H7 (cell line): Measurements from ENCODE around the genes TGFBR1 and ALG2.

DNA sequence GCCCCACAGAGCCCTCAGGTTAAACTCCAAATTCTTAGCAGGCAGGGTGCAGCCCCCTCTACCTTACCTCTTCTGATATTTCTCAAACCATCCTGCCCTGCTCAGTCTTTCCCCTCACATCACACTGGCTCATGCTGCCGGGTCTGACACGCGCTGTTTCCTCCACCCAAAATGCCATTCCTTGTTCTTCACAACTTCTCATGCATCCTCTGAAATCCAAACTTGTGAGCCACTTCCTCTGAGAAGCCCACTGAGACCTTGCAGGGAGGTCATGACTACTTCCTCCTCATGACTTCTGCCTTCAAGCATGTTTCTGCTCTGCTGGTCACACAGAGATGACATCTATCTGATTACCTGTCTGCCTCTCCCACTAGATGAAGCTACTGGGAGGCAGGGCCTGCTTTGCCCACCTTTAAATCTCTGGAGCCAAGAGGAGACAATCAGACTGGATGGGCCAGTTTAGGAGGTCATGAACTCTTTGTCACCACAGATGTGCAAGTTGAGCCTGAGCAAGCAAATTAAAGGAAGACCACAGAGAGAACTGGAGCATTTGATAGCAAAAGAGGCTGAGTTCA lies 119.7 kb upstream of the TBC1D2 start:
- RAMPAGE, long total RNA, result no peak

DNA sequence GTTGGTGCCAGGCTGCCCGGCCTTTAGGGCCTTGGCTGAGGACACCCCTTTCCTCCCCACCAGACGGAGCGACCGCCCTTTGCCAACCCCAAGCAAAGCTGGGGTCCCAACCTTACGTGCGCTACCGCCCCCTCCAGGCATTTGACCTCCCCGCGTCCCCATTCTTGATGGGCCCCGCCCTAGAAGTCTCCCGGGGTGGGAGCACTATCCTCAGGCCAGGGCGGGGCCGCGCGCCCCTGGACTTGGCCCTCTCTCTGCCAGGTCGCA lies 838 bp upstream of the GABBR2 start:
- RAMPAGE, long total RNA, result no peak

- RAMPAGE, long total RNA, result no peak
These were observed at the start of gene TGFBR1 for GRCh38 chr9:99104978-99105767. Gene TGFBR1, plus strand, starts transcription at chr9:99105113.

DNA sequence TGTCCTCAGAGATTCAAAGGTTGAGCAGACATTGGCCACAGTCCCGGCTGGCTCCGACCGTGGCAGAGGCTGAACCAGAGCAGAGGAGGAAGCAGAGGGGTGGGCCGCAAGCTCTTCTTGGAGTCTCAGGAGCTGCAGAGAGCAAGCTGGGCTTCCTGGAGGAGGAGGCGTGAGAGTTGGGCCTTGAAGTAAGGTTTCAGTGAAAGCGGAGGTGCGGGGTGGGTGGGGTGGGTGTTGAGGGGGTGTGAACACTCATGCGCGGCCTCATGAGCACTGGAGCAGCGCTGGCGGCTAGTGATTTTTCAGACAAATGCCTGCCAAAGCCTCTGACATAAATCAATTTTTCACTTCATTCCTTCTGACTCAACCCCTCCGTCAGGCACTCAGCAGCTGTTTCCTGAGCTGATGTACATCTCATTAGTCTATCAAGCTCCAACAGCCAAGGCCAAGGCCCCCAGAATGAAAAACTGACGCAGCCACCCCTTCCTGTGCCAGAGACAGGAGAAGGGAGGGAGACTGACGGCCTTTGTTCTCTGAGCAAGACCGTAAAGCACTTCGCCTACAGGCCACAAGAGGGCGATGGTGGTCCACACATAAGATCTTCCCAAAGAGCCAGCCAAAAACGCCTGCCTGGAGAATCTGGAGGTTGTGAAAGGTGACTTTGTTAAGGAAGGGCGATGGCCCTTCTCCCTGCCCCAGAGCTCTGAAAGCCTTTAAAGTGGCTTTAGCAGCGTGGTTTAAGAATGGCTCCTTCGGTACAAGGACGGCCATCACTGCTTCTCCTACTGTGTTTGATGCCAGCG lies 37.3 kb downstream of the ALG2 start:
- RAMPAGE, long total RNA, result no peak

DNA sequence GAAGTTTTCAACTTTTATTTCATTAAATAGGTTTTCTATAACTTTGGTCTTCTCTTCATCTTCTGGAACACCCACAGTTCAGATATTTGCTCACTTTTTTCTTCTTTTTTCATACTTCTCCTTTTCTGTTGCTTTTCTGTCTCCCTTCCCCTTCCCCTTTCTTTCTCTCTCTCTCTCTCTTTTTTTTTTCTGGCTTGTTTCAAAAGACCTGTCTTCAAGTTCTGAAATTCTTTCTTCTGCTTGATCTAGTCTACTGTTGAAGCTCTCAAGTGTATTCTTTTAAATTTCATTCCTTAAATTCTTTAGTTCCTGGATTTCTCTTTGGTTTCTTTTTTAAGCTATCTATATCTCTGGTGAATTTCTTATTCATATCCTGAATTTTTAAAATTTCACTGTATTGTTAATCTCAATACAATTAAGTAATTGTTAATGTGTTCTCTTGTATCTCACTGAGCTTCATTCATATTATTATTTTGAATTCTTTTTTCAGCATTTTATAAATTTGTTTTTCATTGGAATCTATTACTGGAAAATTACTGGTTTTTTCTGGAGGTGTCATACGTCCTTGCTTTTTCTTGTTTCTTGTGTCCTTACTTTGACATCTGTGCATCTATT lies 11.1 kb downstream of the ALG2 start:
- RAMPAGE, long total RNA, result no peak

DNA sequence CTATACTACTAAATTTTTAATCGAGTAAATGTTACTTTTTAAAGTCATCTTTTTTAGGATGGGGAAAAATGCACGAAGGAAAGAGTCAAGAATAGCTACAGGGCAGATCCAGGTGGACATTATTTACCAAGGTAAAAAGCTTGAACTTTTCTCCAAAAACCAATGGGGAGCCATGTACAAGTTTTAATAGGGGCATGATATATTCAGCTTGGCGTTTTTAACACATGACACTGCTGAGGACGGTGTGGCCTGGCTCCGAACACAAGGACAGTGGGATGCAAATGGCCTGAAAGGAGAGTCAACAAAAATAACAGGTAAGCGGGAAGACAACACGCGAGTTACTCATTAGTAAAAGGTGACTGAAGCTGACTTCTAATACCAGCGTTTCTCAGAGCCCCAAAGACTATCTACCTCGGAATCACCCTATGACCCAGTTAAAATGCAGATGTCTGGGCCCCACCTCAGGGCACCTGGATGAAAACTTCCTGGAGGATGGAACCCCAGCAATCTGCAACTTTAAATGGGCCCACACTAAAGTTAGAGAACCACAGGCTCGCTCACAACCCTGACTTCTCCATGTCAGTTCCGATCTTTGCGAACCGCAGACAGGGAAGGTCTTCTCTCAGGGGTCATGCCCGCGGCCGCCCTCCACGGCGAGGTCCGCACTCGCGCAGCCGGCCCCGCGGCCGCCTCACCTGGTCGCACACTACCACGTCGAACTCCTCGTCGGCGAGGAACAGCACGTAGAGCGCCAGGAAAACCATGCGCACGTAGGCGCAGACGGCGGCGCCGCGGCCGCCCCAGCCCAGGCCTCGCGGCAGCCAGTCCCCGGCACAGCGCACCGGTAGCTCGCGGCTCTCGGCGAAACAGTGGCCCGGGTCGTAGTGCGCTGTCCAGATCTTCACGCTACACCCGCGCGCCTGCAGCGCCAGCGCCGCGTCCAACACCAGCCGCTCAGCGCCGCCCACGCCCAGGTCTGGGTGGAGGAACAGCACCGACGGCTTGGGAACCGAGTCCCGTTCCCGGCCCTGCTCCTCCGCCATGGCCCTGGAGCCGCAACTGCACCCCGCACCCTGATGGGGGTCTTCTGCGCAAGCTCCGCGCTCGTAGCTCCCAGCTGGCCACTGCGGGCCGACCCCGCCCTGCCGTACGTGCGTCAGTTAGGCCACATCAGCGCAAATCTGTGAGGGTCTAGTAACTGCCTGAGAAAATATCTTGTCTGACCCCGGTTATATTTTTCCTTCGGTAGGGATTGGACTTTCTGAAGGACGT lies at the start of gene ALG2:
TSS of gene ALG2 (minus strand) at position 1,091 of the 1,272 bp plus-strand sequence.
- RAMPAGE, long total RNA, result no peak

DNA sequence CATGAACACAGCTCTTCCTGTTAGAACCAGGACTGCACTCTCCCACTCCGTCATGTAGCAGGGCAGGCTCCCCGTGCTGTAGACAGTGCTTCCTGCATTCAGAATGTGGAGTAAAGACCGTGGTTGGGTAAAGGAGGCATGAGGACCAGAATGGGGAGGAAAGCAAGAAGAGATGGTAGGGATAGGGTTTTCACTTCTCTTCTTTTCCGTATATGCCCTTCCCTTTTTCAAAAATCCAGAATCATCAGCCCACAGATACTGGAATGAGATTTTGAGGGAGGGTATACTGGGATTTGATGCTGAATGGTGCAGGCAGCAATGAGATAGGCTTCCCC lies 4.1 kb downstream of the SEC61B start:
- RAMPAGE, long total RNA, result no peak

GRCh38 chr9:99236255-99236660 lies 14.2 kb downstream of the SEC61B start:
- RAMPAGE, long total RNA, result no peak

- RAMPAGE, long total RNA, result no peak
These were observed 37.4 kb downstream of the SEC61B start for GRCh38 chr9:99259026-99260245.

DNA sequence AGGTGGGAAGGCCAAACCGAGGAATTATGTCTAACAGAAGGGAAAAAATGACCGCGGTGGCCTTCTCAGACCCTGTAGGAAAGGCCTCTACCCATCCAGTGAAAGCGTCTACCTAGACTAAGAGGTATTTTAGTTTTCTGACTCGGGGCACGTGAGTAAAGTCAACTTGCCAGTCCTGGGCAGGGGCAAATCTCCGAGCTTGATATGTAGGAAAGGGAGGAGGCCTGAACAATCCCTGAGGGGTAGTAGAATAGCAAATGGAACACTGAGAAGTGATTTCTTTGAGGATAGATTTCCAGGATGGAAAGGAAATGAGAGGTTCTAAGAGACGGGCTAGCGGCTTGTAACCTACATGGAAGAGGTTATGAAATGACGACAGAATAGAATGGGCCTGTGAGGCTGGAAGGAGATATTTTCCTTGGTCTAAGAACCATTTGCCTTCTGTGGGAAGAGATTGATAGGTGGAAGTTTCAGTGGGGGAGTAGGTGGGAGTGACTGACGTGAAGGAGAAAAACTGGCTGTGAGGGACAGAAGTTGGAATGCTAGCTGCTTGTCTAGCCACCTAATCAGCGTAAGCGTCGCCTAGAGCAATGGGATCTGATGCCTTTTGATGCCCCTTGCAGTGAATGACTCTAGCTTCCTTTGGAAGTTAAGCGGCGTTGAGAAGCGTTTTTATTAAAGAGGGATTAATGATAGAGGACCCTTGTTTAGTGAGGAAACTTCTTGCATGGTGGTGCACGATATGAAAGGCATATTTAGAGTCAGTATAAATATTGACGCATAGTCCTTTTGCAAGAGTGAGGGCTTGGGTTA lies 42.7 kb downstream of the INVS start:
- RAMPAGE, long total RNA, result no peak

DNA sequence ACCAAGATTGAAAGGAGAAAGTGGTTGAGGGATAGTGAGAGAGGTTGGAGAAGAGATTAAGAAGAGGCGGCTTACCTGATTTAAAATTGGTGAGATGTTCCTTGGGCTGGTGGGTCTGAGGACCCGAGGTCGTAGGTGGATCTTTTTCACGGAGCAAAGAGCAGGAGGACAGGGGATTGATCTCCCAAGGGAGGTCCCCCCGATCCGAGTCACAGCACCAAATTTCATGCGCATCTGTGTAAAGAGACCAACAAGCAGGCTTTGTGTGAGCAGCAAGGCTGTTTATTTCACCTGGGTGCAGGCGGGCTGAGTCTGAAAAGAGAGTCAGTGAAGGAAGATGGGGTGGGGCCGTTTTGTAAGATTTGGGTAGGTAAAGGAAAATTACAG lies 46.8 kb downstream of the INVS start:
- RAMPAGE, long total RNA, result no peak

DNA sequence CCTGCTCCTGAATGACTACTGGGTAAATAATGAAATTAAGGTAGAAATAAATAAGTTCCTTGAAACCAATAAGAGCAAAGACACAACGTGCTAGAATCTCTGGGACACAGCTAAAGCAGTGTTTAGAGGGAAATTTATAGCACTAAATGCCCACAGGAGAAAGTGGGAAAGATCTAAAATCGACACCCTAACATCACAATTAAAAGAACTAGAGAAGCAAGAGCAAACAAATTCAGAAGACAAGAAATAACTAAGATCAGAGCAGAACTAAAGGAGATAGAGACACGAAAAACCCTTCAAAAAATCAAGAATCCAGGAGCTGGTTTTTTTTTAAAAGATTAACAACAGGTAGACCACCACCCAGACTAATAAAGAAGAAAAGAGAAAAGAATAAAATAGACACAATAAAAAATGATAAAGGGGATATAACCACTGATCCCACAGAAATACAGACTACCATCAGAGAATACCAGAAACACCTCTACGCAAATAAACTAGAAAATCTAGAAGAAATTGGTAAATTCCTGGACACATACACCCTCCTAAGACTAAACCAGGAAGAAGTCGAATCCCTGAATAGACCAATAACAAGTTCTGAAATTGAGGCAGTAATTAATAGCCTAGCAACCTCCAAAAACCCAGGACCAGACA lies 81.1 kb downstream of the INVS start:
- RAMPAGE, long total RNA, result no peak

DNA sequence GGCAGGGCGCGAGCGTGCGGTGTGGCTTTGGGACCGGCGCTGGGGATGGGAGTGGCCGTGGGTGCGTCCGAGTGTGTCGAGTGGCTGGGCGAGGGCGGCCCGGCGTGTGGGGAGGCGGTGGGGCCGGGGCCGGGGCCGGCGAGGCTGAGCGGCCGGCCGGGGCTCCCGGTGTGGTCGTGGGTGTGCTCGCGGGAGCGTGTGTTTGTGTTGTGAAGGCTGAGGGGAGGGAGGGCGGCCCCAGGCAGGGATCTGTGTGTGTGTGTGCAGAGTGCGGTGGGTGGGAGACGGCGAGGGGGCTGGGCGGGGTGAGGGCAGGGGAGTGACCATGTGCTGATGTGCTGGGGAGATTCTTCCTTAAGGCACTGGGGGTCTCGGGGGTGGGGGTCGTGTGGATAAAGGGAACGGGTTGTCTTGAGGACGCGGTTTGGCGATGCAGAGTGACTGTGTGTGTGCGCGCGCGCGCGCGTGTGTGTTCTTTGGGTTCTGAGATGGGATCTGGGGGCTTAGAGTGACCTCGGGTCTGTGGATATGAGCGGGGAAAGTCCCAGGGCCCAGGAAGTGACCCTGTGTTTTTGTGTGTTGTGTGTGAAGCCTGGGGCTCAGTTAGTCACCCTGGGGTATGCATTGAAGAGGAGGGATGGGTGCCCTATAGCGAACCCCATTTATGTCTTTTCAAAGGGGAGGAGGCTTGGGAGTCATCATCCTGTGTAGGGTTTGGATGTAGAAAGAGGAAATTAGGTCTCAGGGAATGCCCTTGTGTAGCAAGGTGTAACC lies 1.1 kb downstream of the TMEFF1 start:
- RAMPAGE, long total RNA, result no peak

GRCh38 chr9:101381786-101382537 lies 2.8 kb downstream of the BAAT start:
- RAMPAGE, long total RNA, result no peak

DNA sequence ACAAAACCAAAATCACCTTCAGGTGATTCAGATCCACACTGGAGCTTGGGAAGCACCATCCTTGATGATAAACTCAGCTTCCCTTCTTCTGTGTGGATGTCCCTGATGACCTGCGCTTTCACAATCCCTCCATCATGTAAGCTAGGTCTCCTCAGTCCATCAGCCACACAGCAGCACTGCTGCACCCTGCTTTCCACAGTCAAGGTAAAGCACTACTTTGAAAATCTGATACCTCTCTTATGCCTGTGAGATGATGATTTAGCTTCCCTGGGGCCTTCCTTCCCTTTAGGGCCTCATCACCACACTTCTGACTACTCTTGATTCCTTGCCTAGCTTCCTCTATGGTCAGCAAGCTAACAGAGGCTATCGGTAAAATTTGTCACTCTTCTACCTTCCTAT lies 12.7 kb downstream of the ALDOB start:
- RAMPAGE, long total RNA, result no peak

- RAMPAGE, long total RNA, result no peak
These were observed 6.8 kb upstream of the ALDOB start for GRCh38 chr9:101442193-101442952.

GRCh38 chr9:101445197-101446294 lies 10.0 kb upstream of the ALDOB start:
- RAMPAGE, long total RNA, result no peak

- RAMPAGE, long total RNA, result no peak
These were observed 32.1 kb downstream of the GRIN3A start for GRCh38 chr9:101706315-101706853.

GRCh38 chr9:104093550-104094199 lies 434 bp upstream of the SMC2 start:
- RAMPAGE, long total RNA, result no peak

DNA sequence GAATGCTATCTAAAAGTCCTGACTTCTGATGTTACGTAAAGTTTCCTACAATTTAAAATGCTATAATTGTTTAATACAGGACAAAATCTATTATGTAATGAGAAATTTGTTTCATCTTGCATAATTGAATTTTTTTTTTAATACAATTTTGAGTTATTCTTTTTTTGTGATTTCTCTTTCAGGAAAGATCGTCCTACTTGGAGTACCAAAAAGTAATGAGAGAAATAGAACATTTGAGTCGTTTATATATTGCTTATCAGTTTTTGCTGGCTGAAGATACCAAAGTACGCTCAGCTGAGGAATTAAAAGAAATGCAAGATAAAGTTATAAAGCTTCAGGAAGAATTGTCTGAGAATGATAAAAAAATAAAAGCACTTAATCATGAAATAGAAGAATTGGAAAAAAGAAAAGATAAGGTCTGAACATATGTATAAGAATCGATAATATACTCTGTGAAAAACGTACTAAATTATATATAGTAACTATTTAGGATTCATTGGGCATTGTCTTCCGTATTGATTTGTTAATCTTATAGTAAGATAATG lies 7.7 kb downstream of the SMC2 start:
- RAMPAGE, long total RNA, result no peak